LNCaP clone FGC (cell line): ENCODE results near the genes OSCAR, LILRA5, LILRA1, NLRP2 and GP6.

GRCh38 chr19:53468655-53469283 lies 1.2 kb downstream of the ZNF813 start:
- RRBS, 2 experiments, result no CpG with 5 or more reads among the region's 10 CpGs

DNA sequence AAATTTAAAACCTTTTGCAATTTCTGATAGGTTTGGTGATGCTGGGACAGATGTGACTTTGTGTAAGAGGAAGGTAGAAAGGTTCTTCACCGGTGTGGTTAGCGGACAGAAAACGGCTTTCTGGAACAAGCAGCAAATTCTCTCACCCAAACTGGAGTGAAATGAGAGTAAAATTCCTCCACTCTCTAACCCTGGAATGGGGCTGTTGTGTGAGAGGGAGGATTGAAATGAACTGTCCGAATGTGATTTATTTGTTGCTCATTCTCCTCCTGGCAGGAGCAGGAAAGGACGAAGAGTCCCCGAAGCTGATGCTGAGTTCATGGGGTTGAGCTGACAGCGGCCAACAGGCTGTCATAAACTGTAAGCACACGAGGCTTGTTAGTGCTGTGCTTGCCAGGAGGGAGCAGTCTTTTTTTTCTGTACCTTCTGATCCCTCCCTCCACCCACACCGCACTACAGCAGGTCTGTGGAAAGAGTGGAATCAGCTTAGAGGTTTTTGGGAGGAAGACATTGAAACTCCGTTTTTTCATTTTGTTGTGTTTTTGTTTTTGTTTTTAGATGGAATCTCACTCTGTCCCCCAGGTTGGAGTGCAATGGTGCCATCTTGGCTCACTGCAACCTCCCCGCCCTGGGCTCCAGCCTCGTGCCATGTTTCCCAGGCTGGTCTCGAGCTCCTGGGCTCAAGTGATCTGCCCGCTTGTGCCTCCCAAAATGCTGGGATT lies 33.0 kb upstream of the ZNF331 start:
- RRBS, 2 experiments, result no CpG with 5 or more reads among the region's 14 CpGs

GRCh38 chr19:53873531-53874140 lies 6.0 kb downstream of the MYADM start:
- RRBS, 2 experiments, result 83 to 95% methylated on average over 4 of the region's 43 CpGs

DNA sequence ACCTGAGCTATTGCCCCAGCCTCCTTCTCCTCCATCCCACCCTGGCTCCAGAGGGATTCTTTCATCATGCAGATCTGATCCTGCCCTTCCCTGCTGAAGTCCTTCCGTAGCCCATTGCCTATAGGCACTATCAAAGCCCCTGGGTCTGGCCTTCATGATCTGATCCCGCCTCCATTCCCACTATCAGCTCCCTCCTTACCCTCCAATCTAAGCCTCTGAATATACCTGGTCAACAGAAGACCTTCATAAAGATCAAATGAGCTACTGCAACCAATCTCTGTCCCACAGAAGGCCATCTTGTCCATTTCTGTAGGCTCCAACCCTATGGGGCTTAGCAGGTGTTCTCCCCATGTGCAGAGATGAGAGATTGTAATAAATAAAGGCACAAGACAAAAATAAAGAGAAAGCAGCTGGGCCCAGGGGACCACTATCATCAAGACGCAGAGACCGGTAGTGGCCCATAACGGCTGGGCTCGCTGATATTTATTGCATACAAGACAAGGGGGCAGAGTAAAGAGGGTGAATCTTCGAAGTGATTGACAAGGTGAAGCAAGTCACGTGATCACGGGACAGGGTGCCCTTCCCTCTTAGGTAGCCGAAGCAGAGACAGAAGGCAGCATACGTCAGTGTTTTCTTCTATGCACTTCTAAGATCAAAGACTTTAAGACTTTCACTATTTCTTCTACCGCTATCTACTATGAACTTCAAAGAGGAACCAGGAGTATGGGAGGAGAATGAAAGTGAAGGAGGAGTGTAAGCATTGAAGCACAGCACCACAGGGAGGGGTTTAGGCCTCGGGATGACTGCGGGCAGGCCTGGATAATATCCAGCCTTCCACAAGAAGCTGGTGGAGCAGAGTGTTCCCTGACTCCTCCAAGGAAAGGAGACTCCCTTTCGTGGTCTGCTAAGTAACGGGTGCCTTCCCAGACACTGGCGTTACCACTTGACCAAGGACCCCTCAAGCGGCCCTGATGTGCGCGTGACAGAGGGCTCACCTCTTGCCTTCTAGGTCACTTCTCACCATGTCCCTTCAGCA lies 4.7 kb upstream of the PRKCG start:
- RRBS, 2 experiments, result no CpG with 5 or more reads among the region's 20 CpGs

DNA sequence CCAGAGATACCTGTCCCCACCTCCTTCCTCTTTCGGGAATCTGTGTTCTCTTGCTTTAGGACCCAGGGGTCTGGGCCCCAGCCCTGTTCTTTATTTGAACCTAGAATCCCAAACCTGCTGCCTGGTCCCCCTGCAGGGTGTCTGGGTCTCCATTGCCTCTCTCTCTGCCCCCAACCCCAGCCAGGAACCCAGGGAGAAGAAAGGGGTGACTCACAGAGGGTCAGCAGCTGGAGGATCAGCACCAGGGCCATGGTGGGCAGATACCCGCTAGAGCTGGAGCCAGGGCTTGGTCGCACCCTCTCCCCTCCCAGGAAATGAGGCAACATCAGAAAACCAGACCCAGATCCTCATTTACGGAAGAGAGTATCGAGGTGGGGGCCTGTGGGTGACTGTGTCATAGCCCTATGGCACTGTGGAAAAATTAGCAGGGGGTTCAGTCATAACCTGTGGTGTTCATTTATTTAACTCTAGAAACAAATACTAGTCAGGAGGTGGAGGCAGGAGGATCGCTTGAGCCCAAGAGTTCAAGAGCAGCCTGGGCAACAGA lies at the start of gene OSCAR:
OSCAR (minus strand) TSS at position 262 of the 547 bp plus-strand sequence.
- RRBS, 2 experiments, result no CpG with 5 or more reads among the region's 6 CpGs

DNA sequence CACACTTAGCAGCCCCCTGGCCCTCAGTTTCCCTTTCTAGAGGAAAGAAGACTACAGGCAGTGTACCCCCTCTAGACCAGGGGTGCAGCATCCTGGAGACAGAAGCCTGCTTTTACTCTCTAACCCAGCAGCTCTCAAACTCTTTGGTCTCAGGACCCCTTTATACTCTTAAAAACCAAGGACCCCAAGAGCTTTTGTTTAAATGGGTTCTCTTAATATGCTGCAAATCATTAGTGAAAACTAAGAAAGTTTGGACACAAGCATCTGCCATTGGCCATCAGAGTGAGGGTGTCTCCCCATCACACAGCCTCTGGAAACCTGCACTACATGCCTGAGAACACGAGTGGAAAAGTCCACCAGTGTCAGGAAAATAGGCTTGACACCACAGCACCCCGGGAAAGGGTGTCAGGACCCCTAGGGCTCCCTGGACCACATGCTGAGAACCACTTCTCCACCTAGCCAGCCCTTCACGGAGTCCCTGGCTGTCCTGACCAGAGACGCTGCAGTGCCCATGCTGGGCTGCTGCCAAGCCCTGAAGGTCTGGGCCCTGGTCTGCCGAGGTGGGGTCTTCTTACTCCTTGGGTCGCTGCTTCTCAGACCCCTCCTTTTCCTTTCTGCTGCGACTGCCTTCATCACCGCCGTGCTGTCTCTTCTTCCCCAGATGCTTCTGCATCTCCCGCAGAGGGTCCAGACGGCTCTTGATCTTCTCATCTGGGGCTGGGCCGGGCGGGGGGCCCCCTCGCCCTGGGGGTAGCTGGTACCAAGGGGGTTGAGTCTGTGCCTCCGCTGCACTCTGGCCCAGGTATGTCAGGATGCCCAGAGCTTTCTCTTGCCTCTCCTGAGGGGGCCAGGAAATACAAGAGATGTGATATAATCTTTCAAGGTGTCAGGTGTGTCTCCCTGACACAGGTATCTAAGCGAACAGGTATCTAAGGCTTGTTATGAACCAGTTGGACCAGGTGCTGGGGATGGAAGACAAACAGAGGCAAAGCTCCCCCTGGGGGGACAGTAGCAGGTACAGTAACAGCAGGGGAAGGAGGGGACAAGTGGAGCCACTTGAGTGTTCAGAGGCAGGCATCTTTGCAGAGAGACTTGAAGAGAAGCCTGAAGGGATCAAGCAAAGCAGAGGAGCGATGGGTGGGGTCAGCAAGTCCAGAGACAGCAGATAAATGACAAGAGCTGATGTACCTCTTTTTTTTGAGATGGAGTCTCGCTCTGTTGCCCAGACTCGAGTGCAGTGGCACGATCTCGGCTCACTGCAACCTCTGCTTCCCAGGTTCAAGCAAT lies 2.9 kb downstream of the LENG1 start:
- RRBS, 2 experiments, result no CpG with 5 or more reads among the region's 21 CpGs

DNA sequence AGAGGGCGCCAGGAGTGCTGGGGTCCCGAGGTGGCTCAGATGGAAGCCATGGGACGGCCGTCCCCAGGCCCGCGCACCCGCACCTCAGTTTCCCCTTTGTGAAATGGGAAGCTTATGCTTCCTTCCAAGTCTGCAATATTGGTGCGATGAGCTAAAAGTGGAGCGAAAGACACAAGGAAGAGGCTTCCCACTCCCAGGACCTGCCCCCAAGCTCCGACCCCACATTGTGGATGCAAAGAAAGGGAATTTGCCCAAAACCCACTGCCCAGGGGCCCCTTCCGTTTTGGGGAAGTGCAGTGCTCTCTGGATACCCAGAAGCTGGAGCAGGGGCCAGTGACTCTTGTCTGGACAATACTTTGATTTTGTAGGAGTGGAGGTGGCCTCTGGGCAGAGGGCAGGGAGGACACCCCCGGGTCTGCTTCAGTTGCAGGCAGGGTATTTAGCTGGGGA lies 545 bp upstream of the TMC4 start:
- RRBS, 2 experiments, result 0 to 11% methylated on average over 1 of the region's 12 CpGs

DNA sequence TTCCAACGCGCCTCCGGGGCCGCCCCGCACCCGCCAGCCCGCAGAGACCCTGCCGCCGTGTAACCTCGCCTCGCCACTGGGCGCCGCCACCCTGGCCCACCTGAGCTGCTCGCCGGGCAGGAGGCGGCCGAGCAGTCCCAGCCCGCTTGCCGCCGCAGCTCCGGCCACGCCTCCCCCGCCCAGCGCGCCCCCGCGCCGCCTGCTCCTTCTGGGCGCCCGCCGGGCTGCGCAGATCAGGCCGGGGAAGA lies 218 bp downstream of the MBOAT7 start:
- RRBS, 2 experiments, result under 1 to 1% methylated on average over 27 of the region's 33 CpGs

- RRBS, 2 experiments, result no CpG with 5 or more reads among the region's 12 CpGs
Measured at GRCh38 chr19:54204405-54205422, 4.1 kb downstream of the RPS9 start.

DNA sequence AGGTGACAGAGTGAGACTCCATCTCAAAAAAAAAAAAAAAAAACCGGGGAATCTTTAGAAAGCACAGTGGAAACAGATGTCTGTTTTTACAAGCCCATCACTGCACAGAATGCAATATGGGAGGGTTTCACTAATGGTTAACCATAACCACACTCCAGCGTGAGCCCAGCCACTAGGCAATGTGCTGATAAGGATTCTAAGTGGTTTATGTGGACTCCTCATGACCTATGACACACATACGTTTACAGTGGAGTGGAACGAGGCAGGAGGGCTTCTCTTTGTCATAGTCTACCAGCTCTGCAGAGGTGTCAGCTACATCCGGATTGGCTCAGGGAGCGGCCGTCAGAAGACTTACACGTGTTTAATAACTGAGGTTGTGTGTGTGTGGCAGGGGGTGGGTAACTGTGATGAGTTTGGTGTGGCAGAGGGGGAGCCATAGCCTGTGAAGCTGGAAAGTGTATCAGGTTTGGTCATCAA lies 10.1 kb downstream of the RPS9 start:
- RRBS, 2 experiments, result no CpG with 5 or more reads among the region's 8 CpGs

GRCh38 chr19:54252807-54253204 lies 4.3 kb downstream of the LILRB5 start:
- RRBS, 2 experiments, result no CpG with 5 or more reads among the region's 14 CpGs

GRCh38 chr19:54313028-54313412 lies at the start of gene LILRA5:
Gene LILRA5, minus strand, starts transcription at chr19:54313166.
- RRBS, 2 experiments, result no CpG with 5 or more reads among the region's 2 CpGs

GRCh38 chr19:54354861-54355606 lies 9.7 kb downstream of the LAIR1 start:
- RRBS, 2 experiments, result no CpG with 5 or more reads among the region's 12 CpGs

GRCh38 chr19:54419684-54420804 lies 4.8 kb downstream of the TTYH1 start:
- RRBS, 2 experiments, result 7 to 8% methylated on average over 11 of the region's 40 CpGs

DNA sequence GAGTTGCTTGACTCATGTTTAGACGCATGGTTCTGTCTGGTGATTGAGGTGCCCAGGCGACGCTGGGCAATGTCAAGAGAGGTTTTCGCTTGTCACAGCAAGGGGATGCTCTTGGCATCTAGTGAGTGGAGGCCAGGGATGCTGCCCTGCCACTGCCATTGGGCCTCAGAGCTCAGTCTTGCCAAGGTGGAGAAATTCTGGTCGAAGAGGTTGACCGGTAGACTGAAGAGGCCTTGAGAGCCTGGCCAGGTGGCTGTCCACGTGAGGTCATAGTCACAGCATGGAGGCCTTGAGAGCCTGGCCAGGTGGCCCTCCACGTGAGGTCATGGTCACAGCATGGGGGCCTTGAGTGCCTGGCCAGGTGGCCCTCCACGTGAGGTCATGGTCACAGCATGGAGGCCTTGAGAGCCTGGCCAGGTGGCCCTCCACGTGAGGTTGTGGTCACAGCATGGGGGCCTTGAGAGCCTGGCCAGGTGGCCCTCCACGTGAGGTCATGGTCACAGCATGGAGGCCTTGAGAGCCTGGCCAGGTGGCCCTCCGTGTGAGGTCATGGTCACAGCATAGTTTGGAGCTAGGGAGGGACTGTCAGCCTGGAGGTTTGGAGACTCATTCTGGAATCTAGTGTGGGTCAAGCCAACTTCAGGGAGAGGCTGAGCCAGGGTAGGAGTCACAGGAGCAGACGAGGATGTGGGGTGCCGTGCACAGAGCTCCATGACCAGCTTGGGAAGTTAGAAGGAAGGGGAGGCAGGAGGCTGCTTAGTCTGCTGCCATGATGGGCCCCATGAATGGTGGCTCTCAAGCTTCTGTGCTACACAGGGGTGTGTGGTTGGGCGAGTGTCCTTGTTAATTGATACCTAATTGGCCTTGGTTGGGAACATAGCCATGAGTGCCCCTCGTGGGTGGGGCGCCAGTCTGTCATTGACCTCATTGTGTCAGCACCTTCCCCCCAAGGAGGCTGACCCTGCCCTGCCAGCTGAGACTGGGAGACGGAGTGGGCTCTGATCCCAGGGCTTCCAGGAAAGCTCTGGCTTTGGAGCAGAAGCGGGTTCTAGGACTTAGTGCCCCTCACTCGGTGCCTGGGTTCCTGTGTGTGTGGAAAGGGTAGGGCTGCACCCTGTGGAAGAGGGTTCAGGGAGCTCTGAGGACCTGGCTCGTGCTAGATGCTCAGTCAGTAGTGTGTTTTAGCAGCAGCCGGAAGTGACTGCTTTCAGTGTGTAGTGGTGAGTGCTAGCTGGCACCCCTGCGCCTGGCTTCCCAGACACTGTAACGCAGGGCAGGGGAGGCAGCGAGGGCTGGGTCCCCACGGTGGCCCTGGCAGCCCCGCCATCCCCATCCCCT lies 4.0 kb downstream of the LENG9 start:
- RRBS, 2 experiments, result no CpG with 5 or more reads among the region's 27 CpGs

GRCh38 chr19:54593206-54593806 lies at the start of gene LILRA1:
Gene LILRA1, plus strand, starts transcription at chr19:54593632.
- RRBS, 2 experiments, result no CpG with 5 or more reads among the region's 9 CpGs

DNA sequence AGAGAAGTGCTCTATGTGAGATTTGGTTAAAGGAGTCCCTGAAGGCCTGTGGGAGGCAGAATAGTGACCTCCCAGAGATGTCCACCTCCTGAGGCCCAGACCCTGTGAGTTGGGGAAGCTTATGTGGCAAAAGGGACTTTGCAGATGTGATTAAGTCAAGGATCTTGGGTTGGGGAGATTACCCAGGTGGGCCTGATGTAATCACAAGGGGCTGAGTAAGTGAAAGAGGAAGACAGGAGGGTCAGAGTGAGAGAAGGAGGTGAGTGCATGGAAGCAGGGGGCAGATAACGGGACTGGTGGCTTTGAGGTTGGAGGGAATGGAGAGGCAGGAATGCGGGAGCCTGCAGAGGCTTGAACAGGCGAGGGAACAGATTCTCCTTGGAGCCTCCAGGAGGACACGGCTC lies 698 bp upstream of the LILRB4 start:
- RRBS, 2 experiments, result no CpG with 5 or more reads among the region's 4 CpGs

GRCh38 chr19:54878125-54878905 lies 4.3 kb downstream of the FCAR start:
- RRBS, 2 experiments, result no CpG with 5 or more reads among the region's 10 CpGs

GRCh38 chr19:54965972-54966489 lies at the start of gene NLRP2:
Gene NLRP2, plus strand, starts transcription at chr19:54966374.
- RRBS, 2 experiments, result 4 to 5% methylated on average over 2 of the region's 22 CpGs

DNA sequence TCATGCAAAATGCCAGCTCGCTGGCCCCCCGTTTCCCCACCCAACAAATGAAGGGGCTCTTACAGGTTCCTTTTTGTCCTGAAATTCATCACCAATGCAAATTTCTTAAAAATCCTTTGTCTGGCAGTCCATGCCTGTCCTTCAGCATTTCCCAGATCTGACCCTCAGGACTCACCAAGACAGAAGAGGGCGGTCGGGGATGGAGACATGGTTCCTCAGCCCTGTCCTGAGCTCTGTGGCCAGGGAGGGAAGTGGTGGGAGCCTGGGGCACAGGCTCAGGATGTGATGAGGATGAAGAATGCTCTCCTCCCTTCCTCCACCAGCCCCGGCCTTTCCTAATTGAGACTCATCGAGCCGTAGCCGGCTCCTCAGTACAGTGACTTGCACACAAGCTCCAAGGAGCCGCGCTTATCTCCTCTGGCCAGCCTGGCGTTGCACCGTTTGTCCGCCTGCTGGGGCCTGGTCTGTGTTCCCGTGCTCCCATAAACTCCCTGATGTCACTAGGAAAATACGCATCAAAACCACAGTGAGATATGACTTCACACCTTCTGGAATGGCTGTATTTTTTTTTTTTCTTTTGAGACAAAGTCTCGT lies at the start of gene GP6:
GP6 (minus strand) TSS at position 237 of the 594 bp plus-strand sequence.
- RRBS, 2 experiments, result no CpG with 5 or more reads among the region's 16 CpGs